A375 (cell line): ENCODE measurements around a stretch of chr5.

GRCh38 chr5:119360977-119361662 is 5.3 kb downstream of the TNFAIP8 start:
- RAMPAGE, long total RNA, result no peak

DNA sequence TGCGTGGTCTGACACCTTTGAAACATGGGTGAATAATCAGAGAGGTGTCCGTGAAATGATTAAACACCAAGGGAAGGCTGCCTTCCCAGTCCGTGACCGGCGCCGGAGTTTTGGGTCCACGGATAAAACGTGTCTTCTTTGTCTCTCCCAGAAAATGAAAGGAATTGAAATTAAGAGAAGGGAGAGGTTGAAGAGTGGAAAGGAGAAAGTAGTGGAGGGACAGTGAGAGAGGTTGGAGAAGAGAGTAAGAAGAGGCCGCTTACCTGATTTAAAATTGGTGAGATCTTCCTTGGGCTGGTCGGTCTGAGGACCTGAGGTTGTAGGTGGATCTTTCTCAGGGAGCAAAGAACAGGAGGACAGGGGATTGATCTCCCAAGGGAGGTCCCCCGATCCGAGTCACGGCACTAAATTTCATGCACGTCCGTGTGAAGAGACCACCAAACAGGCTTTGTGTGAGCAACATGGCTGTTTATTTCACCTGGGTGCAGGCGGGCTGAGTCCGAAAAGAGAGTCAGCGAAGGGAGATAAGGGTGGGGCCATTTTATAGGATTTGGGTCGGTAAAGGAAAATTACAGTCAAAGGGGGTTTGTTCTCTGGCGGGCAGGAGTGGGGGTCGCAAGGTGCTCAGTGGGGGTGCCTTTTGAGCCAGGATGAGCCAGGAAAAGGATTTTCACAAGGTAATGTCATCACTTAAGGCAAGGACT is 238.6 kb downstream of the PRR16 start:
- RAMPAGE, long total RNA, result no peak

GRCh38 chr5:122153046-122153521 is 6.9 kb upstream of the ENSG00000250803 start:
- RAMPAGE, long total RNA, result no peak

- RAMPAGE, long total RNA, result no peak
Observed at GRCh38 chr5:122183223-122184046, 23.5 kb downstream of the ENSG00000250803 start.

DNA sequence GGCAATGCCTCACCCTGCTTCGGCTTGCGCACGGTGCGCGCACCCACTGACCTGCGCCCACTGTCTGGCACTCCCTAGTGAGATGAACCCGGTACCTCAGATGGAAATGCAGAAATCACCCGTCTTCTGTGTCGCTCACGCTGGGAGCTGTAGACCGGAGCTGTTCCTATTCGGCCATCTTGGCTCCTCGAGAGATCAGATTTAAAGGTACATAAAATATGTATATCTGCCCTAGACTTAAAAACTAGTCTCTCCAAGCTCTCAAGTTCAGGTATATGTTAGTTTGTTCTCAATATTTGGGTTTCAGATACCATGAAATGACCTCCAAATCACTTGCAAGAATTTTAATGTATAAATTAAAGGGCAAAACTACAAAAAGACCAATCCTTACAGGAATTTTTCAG is 71.3 kb downstream of the SNCAIP start:
- RAMPAGE, long total RNA, result no peak

- RAMPAGE, long total RNA, result no peak
Observed at GRCh38 chr5:122701533-122702497, 73.1 kb upstream of the SNX2 start.

DNA sequence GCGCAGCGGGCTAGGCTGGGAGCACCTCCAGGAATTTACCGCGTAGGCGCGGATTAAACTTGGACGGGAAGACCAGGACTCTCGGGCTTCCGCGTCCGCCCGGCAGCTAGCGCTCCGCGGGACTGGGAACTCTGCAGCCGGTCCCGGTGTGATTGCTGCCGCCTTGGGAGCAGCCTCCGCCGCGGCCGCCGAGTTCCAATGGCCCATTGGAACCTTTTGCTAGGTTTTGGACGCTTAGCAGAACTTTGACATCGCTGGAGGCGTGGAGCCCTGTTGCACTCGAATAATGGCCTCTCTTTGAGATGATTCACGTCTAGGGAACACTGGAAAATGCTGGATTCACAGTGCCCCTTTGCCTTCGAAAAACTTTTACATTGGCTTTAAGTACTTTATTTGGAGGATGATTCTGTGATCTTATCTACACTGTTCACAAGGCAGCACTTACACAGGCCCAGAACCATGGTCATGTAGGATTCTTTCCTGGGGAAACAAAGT is 459 bp upstream of the PPIC start:
- RAMPAGE, long total RNA, result no peak

DNA sequence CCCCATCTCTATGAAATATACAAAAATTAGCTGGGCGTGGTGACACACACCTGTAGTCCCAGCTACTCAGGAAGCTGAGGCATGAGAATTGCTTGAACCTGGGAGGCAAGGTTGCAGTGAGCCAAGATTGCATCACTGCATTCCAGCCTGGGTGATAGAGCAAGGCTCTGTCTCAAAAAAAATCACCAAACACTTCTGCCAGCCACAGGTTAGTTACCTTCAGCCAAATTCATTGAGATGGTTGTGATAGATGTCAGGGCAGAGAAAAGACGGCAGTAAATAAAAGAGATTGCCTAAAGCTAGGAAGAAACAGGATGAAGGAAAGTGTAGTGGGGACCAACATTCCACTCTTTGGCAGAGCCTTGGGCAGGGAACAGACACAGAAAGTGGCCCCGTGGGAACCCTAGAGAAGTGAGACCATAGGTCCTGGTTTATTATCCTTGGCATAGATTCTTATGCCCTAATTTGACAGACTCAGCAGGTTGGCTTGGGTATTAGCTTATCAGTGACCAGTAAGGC is 5.5 kb upstream of the CEP120 start:
- RAMPAGE, long total RNA, result no peak

DNA sequence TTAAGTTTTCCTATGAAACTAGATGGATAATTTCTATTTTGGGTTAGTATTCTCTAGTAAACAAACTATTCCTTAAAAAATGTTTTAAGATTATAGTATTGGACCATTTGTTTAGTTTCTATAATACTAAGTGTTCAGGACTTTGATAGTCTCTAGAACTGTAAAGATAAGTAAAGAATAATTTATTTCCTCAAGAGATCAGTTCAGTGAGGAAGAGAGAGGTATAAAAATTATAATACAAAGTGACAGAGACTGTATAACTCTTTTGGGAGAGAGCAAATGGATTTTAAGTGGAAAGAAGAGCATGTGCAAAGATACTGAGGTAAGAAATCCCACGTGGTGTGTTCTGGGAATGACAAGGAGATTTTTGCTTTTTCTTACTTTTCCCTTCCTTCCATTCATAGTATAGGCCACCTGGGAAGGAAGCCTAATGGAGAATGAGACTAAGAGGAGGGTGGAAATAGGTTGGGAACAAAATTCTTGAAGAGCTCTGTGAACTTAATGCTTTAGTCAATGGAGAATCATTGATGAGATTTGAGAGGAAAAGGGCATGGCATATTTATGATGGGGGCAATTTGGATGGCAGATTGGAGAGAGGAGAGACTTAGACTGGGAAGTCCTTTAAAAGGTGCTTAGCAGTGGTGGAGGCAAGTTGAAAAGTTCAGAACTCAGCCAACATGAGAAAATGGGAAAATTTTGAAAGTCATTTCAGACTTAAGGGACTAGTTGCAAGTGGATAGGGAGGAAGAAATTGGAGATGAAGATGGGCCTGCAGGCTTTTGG is 97.6 kb downstream of the CSNK1G3 start:
- RAMPAGE, long total RNA, result no peak

DNA sequence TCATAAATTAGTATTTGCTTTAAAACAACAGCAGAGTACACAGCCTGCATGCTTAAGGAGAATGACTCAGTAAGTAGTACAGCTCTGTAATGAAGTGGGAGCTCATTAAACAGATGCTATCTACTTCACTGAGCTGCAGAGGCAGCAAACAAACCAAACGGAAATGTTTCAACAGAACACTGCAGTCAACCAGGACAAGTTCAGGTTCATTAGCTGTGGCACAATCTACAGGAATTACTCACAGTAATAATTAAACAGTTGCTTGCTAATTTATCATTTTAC is 302.3 kb downstream of the CSNK1G3 start:
- RAMPAGE, long total RNA, result no peak

- RAMPAGE, long total RNA, result no peak
Observed at GRCh38 chr5:123875461-123875797, 363.5 kb downstream of the CSNK1G3 start.

GRCh38 chr5:124087047-124087379 is 575.0 kb downstream of the CSNK1G3 start:
- RAMPAGE, long total RNA, result no peak

DNA sequence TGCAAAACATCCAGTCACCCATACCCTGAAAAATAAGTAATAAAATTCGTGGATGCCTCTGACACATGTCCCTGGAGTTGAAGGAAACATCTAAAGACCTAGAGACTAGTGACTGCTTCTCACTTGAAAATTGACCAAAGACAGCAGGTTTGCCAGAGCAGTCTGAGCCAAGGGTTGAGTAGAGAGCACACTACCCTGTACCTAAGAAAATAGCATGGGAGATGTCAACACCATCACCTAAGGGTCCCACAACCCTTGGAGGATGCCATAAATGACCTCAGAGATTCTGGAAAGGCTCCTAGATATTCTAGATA is 536.7 kb downstream of the ZNF608 start:
- RAMPAGE, long total RNA, result no peak

DNA sequence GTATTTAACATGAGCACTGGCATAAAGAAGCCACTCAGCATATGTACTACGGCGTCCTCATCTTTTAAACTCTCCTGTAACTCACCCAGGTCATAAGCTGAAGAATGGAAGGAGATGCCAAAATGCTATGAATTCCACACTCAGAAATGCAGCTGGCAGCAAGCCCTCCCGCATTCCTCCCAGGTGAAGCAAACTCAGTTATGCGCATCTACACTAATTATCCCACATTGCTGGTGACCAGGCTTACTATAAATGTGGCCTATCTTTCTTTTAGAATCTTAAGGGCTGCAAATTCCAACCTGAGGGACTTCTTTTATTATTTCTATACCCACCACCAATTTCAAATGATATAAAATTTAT is 85.7 kb downstream of the ZNF608 start:
- RAMPAGE, long total RNA, result no peak

DNA sequence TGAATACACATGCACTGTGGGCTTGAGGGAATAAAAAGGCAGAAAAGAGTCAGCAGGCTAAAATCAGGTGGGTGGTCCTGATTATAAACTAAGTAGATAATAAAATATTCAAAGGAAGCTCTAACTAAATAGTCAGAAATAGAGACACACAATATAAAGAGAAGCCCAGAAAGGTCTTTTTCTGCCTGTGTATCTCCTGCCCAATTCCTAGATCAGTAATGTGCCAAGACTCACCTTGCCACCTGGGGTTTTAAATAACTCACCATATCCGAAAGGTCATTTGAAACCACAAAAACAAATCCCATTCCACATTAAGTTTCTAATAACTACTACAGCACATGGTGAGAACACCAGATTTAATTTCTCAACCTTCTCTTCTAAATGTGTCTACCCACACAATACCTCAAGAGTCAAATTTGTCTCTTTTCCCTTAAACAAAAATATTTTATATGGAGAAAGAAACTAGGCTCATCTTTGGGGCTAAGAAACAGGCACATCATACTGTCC is 75.3 kb downstream of the ZNF608 start:
- RAMPAGE, long total RNA, result no peak

- RAMPAGE, long total RNA, result no peak
Observed at GRCh38 chr5:124887834-124888471, 141.5 kb upstream of the ZNF608 start.

DNA sequence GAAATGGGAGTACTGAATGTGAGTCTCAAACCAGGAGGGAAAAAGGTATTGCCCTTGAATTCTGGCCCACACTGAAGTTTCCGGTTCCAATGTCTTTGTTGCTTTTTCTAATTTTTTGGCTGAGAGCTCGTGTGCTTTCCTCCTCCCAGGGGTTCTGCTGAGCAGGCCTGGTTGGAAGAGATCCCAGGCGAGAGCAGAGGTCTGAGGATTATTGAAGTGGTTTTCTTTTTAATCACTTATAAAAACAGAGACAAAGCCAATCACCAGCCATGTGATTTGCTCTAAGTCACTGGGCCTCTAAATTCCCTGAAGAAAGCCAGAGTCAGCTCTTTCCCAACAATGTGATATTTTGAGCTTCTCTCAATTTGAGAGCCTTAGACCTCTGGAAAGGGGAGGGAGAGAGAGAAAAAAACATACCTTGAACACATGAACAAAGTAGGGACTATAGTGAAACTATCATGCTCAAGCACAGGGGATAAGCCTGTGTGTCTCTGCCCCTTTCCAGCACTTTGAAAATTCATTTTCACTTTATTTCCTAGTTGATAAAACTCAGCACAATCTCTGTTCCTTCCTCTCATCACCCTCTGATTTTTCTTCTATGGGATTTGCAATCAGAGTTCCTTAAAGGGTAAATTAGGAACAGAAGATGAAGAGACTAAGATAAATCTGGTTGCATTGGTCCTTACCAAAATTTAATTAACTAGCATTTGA is 420.7 kb upstream of the GRAMD2B start:
- RAMPAGE, long total RNA, result no peak

DNA sequence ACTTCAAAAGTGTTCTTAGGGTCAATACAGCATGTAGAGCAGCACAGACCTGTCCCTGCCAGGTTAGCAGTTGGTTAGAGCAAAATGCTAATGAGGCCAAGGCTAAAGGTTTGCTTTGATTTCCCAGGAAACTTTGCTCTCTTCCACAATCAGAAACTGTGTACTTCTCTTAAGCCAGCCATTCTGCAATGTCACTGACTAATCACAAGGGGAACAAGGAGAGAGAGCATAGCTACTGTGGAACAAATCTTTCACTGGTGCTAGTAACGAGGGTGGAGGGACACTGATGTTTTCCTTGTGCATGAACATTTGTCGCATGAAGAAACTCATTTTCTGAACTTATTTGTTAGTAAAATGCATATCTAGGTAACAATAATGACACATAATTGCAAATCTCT is 53.0 kb upstream of the GRAMD2B start:
- RAMPAGE, long total RNA, result no peak

DNA sequence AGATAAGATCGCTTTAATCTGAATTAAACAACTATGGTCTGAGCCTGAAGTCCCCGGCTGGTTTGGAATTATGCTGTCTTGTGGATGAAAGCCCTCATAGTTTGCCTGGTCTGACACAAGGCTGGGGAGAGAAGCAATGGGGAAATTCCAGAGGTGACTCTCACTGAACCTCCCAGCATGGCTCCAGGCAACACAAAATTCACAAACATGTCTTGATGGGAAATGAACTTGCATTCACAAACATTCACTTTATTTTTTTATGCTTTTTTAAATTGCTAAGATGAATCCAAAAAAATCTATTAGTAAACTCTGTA is 27.9 kb upstream of the GRAMD2B start:
- RAMPAGE, long total RNA, result no peak

GRCh38 chr5:126461734-126462176 is 38.5 kb downstream of the GRAMD2B start:
- RAMPAGE, long total RNA, result no peak